ENCODE measurements around a stretch of chr22.

DNA sequence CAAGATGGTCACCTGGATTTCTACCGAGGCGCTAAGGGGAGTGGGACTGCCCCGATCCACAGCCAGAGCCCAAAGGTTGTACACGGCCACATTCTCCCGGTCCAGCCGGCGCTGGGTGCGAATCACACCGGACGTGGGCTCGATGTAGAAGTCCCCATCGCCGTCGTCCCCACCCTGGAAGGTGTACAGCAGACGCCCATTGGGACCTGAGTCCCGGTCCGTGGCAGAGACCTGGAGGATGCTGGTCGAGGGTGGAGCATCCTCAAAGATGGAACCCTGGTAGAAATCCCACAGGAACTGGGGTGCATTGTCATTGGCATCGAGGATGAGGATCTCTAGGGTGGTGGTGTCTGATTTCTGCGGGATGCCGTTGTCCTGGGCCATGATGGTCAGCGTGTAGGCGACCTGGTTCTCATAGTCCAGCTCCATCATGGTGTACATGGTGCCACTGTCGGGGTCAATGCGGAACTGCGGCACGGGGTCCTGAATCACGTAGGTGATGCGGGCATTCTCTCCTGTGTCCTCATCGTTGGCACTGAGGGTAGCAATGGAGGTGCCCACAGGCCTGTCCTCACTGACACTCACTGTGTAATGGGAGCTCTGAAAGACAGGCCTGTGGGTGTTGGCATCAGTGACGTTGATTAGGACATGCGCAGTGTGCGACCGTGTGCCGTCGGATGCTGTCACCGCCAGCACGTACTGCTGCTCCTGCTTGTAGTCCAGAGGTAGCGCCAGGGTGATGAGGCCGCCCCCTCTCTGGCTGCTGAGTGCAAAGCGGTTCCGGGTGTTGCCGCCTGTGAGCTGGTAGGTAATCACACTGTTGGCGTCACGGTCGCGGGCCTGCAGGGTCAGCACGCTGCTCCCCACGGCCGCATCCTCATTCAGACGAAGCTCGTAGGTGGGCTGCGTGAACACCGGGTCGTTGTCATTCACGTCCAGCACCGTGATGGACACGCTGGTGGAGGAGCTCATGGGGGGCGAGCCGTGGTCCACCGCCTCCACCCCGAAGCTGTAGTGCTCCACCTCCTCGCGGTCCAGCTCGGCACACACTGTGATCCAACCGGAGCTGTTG, 2.9 kb downstream of the CELSR1 start:
- PRO-cap = no peak
- RAMPAGE, long total RNA, 4 experiments = no peak in any of the 4 experiments

DNA sequence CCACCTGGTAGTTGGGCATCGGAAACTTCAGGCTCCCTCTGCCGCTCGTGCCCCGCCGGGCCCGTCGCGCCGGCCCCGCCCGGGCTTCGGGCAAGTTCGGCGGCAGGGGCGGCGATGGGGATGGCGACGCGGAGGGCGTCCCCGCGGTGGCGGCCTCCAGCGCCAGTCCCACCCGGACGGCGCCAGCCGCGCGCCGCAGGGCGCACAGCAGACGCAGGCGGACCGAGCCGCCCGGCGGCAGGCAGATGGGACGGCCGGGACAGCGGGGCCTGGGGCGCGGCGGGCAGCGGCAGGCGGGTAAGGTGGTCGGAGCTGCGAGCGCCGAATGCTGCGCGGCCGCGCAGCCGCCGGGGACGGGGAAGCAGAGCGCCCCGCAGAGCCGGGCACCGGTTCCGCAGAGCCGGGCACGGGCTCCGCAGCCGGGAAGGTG, 991 bp downstream of the CELSR1 start:
- PRO-cap = no peak
- RAMPAGE, long total RNA, 4 experiments = no peak in any of the 4 experiments

DNA sequence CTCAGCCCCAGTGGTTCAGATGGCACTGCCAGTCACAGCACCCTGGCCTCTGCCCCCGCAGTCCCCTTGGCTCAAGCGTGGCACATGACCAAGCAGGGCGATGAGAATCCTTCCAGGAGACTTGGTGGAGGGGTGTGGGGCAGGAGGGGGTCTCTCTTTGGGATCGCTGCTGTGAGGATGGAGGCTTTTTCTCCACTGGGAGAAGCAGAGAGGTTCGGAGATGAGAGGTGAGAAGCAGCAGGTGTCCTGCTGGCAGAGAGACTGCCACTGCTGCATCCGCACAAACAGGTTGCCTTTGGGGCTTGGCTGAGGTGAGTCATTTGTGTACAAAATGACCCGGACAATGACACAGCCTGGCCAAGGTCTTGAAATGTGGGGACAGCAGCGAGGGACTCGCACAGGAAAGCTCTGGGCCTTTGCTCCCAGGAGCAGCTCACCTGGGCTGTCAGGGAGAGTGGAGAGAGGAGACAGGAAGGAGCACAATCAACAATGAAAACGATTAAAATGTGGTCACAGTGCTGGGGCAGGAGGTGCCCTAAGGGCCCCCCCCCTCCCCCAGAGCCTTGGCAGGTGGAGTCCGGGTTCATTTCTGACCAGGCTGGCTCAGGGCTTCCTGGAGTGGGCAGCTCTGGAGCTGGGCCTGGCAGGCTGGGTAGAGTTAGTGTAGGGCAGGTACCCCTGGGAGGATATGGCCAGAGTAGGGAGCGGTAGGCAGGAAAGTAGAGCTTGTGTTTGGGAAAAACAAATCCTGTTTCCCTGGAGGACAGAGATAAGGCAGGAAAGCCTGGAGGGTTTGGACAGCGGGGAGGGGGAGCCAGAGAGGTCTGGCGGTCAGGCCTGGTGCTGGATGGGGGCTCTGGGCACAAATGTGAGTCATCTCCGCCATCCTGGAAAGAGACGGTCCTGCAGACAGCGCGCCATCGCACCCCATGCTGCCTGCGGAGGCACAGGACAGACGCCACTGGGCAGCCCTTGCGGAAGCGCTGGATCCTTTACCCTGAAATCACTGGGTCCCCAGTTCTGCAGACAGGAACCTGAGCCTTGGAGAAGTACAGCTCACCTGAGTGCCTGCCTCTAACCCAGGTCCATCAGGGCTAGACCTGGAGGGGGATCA, 37.8 kb upstream of the CELSR1 start:
- PRO-cap = bidirectional peak, plus-strand start at position 360 of the sequence, minus-strand start at position 263 of the sequence
- RAMPAGE, long total RNA, 4 experiments = start-site peak on the plus strand in 2 of 4 experiments, centred at positions 373 to 504 of the sequence, 11 to 28 reads per replicate

DNA sequence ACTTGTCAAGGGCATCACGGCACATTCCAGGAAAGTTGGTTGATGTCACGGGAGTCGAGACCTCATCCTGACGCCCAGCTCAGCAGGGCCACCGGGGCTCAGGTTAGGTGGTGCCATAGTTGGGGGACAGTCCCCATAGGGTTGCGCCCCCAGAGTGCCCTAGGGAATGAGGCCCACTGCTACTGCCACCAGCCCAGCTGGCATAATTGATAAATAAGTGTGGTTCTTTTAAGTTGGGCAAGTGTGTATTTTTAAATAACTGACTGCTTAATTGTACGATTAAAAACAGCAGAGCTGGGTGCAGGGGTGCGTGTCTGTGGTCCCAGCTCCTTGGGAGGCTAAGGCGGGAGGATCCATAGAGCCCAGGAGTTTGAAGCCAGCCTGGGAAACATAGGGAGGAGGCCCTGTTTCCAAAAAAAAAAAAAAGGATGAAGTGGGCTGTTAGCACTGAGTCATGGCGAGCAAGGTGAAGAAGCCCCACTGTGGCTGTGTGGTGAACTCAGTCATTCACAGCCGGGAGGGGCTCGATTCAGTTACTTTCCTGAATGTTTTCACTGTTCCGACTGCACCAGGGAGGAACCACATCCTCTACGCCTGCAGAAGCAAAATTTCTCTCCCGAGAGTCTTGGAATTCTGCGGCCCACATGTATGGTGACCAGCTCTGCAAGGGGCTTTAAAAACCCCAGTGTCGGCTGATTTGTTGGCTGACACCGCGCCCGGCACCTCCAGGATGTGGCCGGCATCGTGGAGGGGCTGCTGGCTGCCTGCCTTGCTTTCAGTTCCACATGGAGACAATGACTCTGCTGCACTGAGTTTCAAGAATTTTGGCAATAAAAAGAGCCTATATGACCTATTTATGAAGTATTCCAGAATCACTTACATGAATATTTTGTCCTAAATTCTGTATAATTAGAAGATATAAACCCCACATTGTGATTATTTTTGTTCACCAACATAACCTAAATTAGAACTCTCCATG, 27.9 kb upstream of the GRAMD4 start:
- PRO-cap = no peak
- RAMPAGE, long total RNA, 4 experiments = no peak in any of the 4 experiments

- PRO-cap = no peak
- RAMPAGE, long total RNA, 4 experiments = no peak in any of the 4 experiments
These were observed 21.3 kb upstream of the GRAMD4 start for GRCh38 chr22:46599018-46599198.

GRCh38 chr22:46646197-46646808, 26.1 kb downstream of the GRAMD4 start:
- PRO-cap = unidirectional peak, minus-strand start at chr22:46646602
- RAMPAGE, long total RNA, 4 experiments = no peak in any of the 4 experiments

GRCh38 chr22:46740928-46741353, 2.9 kb upstream of the CERK start:
- PRO-cap = no peak
- RAMPAGE, long total RNA, 4 experiments = no peak in any of the 4 experiments

DNA sequence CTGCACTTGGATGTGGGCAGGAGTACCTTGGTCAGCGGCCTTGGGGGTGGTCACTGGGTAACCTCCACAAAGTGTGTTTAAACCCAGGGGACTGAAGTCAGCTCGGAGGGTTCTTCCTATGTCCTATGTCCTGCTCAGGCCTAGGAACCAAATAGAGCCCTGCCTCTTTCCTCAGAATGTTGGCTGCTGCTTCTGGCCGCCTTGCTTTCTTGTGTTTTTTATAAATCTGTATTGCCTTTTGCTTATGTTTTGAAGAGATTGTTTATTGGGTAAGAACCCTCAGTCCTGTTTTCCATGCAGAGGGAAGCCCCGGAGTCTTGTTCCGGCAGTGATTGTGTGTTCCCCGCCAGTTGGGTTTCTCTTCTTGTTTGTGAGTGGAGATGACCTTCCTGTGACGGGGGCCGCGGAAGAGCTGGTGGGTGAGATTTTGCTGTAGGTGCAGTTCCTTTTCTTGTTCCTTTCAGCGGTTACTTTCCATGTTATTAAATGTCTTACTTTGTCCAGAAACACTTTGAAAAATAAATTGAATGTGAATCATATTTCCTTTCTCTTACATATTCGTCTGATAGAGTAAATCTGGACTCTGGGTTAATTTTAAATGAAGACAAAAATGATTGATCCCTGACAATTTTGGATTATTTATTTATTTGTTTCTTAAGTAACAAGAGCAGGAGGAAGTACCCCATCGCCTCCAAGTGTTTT, 8.3 kb downstream of the TBC1D22A start:
- PRO-cap = no peak
- RAMPAGE, long total RNA, 4 experiments = no peak in any of the 4 experiments

DNA sequence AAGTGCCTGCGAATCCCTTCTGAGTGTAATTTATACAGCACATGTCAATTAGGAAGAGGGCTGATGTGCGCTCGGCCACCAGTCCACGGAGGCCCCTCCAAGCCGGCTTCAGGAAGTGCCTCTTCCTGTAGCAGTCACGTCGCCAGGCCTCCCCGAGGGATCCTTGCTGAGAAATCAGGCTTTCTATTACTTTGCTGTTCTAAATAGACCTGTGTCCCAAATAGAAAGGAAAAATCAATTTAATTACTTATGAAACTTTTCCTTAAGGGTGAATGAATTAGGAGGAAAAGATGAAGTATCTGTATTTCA, 180.1 kb downstream of the TBC1D22A start:
- PRO-cap = no peak
- RAMPAGE, long total RNA, 4 experiments = no peak in any of the 4 experiments

DNA sequence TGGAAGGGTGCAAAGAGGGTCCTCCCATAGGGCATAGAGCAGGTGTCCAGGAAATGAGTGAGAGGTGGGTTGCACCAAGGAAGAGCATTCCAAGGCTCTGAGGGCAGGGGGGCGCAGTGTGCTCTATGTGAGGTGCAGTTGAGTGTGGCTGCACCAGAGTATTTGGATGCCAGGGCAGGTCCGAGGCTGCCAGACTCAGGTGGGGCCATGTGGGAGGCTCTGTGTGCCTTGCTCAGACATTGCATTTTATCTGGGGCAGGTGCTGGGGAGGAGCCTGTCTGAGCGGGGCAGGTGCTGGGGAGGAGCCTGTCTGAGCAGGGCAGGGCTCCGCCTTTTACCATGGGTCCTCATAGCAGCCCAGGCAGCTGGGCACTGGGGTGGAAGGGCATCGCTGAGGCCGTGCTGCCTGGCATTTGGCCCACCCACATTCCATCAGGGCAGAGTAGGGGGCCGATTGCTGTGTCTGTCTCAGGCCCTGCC, 281.3 kb downstream of the TBC1D22A start:
- PRO-cap = bidirectional peak, plus-strand start at position 368 of the sequence, minus-strand start at position 248 of the sequence
- RAMPAGE, long total RNA, 4 experiments = no peak in any of the 4 experiments

DNA sequence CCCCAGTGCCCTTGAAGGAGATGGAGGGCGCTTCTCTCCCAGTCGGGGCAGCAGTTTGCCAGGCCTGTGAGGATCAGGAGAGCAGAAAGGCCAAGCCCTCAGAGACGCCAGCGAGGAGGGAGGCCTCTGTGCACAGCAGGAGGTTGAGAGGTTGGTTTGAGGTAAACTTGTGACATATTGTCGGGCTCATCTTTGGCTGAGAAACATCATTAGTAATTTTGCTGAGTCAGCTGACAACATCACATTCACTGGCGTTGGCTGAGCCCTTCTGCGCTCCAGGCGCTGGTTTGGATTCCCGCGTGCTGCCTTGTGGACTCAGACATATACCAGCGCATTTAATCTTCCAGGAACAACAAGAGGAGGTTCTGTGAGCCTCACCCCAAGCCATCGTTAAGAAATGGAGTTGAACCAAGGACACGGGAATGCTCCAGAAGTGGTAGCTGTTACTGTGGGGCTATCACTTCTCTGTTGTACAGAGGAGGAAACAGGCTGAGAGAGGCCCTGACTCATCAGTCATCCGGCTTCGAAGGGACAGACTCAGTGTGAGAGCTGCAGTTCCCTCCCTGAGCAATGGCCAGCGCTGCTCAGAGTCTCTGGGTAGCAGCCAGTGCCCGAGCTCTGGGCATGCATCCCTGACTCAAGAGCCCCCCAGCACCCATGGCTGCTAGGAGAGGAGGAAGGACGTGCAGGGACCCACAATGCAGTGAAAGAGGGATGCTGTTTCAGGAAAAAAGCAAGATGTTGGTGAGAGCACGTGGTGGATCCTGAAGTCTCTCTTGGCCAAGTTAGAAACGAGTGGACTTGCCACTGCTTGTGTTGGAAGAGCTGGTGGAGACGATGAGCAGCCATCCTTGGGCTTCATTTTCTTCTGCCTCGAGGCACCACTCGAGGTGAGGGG, 291.3 kb downstream of the TBC1D22A start:
- PRO-cap = no peak
- RAMPAGE, long total RNA, 4 experiments = start-site peak on the plus strand in 1 of 4 experiments, centred at position 514 of the sequence, 10 reads per replicate

- PRO-cap = no peak
- RAMPAGE, long total RNA, 4 experiments = no peak in any of the 4 experiments
These were observed 343.3 kb downstream of the TBC1D22A start for GRCh38 chr22:47105508-47106322.

DNA sequence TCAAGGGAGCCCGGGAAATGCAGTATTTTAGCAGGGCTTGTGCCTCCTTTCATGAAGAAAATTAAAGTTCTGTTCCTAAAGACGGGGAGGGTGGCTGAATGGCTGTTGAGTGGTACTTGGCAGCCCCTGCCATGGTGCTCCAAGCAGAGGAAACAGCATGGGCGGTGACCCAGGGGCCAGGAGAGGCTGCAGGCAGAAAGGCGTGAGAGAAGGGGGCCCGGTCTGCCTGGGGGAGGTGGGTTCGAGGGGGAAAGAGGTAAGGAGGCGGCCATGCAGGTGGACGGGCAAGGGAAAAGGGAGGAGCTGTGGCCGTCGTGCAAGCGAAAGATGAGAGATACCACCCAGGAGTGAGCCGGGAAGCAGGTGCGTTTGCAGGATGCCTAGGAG, 390.8 kb downstream of the TBC1D22A start:
- PRO-cap = no peak
- RAMPAGE, long total RNA, 4 experiments = start-site peak on the plus strand in 1 of 4 experiments, centred at position 77 of the sequence, 6 reads per replicate

- PRO-cap = no peak
- RAMPAGE, long total RNA, 4 experiments = no peak in any of the 4 experiments
These were observed 571.2 kb downstream of the TBC1D22A start for GRCh38 chr22:47333656-47334130.

- PRO-cap = no peak
- RAMPAGE, long total RNA, 4 experiments = no peak in any of the 4 experiments
These were observed 2.3 kb downstream of the TAFA5 start for GRCh38 chr22:48491669-48492107.

- PRO-cap = no peak
- RAMPAGE, long total RNA, 4 experiments = no peak in any of the 4 experiments
These were observed 87.3 kb downstream of the TAFA5 start for GRCh38 chr22:48576444-48577344.

GRCh38 chr22:48632612-48633209, 143.4 kb downstream of the TAFA5 start:
- PRO-cap = no peak
- RAMPAGE, long total RNA, 4 experiments = no peak in any of the 4 experiments

GRCh38 chr22:48635495-48636488, 146.4 kb downstream of the TAFA5 start:
- PRO-cap = no peak
- RAMPAGE, long total RNA, 4 experiments = no peak in any of the 4 experiments

- PRO-cap = no peak
- RAMPAGE, long total RNA, 4 experiments = no peak in any of the 4 experiments
These were observed 165.1 kb downstream of the TAFA5 start for GRCh38 chr22:48654395-48654990.

DNA sequence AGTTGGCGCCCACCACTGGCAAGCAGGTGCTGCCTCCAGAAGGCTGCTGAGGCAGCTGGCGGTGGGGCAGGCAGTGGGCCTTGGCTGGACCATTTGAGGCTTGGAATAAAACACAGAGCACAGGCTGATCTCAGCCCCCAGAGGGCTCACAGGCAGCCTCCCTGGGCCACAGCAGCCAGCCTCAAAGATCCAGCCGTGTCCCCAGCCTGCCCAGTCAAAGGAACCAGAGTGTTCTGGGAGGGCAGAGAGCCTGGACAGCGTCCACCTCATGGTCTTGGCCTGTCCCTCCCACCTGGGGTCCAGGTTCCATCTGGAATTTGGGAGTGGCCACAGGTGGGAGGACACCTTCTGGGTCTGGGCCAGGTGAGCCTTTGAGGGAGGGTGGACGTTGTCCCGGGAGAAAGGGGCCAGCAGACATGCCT, 186.6 kb downstream of the TAFA5 start:
- PRO-cap = unidirectional peak, plus-strand start at position 193 of the sequence
- RAMPAGE, long total RNA, 4 experiments = no peak in any of the 4 experiments

Measured in Peyer's patch (tissue), 4 donors.